ENCODE measurements around the genes MDK and C1QTNF4.

- PRO-cap, result no peak
Observed at GRCh38 chr11:46254128-46254648, 23.3 kb upstream of the CREB3L1 start.

GRCh38 chr11:46299062-46299500 lies 21.6 kb downstream of the CREB3L1 start:
- PRO-cap, result no peak

GRCh38 chr11:46312115-46313029 lies 34.9 kb upstream of the DGKZ start:
- PRO-cap, result no peak

- PRO-cap, result unidirectional peak, plus-strand start at chr11:46333591
Observed at GRCh38 chr11:46332432-46333775, 14.4 kb upstream of the DGKZ start.

DNA sequence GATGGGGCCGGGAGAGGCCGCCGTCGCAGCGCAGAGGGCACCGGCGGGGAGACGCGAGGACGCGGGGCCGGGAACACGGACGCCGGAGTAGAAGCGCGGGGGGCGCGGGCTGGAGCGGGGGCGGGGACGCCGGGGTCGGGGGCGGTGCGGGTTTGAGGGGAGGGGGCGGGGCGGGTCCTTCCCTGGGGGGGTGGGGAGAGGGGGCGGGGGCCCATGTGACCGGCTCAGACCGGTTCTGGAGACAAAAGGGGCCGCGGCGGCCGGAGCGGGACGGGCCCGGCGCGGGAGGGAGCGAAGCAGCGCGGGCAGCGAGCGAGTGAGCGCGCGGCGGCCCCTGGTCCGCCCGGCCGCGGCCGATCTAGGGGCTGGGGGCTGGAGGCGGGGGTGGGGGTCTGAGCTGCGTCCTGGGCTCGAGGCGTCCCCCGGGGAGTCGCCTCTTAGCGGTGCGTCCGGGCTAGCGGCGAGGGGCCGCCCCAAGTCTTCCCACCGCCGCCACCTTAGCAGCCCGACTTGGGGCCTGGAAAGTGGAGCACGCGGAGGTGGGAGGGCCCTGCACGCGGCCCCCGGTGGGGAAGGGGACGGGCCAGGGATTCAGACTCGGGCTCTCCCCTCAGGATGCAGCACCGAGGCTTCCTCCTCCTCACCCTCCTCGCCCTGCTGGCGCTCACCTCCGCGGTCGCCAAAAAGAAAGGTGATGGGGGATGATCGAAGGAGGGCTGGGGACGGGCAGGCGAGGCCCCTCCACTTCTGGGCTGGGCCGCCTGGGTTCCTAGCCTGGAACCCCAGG lies at the start of gene MDK:
MDK (plus strand) TSS at position 227 of the 787 bp plus-strand sequence.
- PRO-cap, result bidirectional peak, plus-strand start at position 271 of the sequence, minus-strand start at position 95 of the sequence; bidirectional peak, plus-strand start at position 594 of the sequence, minus-strand start at position 512 of the sequence; bidirectional peak, plus-strand start at position 723 of the sequence, minus-strand start at position 659 of the sequence

DNA sequence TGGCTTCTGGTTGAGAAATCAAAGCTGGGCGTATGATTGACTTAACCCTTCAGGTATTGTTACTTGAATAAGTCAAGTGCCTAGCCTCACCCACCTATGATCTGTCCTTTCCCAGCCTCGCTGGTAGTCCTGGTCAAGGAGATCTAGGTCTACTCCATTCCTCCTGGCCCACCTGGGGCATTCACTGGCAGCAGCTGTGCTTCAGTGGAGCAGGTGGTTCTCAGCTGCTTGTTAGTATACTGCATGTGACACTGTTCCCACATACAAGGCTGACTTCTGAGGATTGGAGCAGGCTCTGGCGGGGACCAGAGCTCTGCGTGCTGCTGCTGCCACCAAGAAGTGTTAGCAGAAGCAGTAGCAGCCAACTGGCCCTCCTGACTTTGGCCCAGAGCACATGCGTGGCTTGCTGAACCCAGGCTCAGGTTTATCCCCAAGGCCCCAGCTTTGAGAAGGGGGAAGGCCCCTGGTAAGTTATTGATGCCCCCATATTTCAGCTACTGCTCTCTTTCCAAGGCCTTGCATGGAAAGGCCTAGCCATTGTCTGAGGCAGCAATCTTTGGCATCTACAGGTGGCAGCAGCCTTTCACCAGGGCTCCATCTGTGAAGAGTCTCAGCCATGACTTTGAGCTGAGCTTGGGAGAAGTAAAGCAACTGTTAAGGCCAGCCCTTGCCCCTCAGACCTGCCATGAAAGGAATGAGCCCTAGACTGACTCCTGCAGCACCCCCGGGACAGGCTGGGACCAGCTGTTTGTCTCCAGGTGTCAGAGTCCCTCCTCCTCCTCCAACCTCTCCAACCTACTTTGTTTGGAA lies 26.6 kb downstream of the ARHGAP1 start:
- PRO-cap, result no peak

DNA sequence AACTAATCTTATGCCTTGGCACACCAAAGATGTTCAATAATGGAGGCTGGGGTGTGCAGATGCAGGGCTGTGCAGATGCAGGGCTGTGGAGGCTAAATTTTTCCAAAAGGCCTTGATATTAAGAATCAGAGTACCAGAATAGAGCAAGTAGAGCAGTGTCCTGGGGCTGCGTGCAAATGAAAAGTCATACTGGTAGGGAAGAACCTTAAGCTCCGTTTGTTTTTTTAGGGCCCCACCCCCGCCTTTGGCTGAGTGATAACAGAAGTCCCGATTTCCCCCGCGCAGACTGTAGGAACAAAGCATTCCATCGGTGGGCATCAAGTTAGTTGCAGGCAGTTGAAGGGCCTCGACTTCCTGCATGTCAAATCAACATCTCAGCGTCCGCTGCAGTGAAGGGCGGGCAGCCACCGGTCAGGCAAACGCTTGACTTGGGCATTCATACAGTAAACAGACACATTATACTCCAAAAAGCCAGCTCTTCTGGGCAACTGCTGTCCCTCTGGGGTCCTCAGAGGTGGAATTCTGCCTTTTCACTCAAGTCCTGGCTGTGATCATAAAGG lies 11.8 kb downstream of the LRP4 start:
- PRO-cap, result no peak

DNA sequence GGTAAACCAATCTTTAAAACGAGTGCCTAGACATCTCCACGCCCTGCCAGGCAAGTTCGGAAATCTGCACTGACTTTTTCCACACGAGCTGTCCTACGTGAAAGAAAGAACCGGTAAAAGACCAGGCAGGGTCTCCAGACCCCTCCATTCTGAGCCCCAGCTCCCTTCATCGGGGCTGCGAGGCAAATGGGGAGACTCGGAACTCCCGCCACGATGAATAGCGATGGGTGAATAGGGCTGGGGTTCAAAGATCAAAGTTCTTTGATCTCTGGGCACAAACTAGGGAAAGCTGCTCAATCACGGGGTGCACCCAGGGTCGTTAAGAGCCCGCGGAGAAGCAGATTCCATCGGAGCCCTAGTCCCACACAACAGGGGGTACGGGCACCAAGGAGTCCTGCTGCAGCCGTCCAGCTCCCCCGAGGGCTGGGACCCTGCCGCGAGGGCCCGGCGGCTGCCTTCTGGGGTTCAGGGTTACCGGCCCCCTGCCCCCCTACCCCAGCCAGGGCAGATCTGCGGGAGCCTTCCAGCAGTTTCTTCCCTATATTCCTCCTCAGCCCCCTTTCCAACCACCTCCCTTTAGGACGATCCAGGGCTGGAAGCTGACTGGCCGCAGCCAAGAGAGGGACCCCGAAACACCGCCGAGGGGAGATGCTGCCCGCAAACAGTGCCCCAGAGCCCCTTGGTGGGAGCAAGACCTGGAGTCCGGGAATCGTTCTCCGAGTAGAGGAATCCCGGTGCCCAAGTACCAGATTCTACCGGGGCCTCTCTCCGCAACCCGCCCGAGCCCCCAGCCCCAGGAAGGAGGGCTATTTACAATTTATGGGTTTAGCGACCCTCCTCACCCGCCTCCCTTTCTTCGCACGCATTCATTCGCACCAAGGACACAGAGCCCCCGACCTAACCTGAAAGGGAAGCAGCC lies 986 bp downstream of the LRP4 start:
- PRO-cap, result no peak

- PRO-cap, result bidirectional peak, plus-strand start at chr11:47004913, minus-strand start at chr11:47004781
Observed at GRCh38 chr11:47004516-47005119, 68.1 kb downstream of the CSTPP1 start.

GRCh38 chr11:47154662-47155129 lies 22.0 kb downstream of the ARFGAP2 start:
- PRO-cap, result no peak

DNA sequence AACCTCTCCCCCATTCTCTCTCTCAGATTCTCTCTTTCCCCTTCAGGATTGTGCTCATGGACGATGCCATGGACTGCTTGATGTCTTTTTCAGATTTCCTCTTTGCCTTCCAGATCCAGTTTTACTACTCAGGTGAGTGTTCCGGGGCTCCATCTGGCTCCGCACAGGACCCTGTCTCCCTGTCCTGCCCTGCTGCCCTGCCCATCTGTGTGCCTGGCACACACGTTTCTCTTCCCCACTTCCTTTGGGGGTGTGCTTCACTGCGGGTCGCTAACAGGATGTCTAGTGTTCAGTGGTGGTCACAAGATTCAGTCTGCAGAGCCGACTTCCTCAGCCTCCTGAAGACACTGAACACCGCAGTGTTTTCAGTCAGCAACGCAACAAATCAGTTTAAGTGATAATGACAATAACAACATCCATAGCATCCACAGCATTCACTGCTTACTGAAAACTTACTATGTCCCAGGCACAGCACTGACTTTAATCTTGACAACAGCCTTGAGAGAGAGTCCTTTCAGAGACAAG lies 21.5 kb downstream of the ARFGAP2 start:
- PRO-cap, result no peak

DNA sequence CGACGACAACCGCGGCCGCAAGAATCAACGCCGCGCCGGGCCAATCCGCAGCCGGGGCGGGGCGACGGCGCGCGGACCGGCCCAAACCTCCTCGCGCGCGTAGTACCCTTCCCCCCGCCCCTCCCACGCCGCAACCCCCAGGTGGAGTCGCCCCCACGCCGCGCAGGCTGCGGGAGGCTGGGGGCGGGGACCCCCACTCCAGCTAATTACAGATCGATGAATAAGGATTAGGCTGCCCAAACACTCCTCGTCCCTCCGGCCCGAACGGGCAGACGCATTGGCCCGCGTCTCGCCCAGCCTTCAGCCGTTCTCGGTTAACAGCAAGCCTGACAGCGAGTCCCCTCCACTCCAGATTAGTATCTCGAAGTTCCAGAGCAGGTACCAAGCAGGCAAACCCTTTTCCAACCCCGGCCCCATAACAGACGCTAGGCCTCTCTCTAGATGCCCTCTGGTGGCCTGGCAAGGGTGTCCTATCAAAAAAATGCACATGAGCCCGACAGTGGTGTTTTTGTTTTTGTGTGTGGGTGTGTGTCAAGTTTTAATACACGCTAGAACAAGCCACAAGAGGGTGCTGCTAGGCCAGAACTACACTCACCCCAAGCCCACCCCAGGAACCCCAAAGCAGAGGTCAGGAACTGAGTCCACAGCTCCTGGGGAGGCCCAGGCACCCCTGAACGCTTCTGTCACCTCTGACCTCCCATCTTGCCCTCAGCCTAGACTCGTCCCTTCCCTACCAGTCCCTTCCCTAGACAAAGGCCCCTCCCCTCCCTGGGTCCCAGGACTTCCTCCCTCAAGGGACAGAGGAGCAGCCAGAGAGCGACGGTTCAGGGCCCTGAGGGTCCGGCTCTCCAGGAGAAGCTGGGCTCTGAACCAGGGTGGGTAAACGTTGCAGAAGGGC lies 592 bp upstream of the ARFGAP2 start:
- PRO-cap, result bidirectional peak, plus-strand start at position 48 of the sequence, minus-strand start outside the sequence; bidirectional peak, plus-strand start at position 356 of the sequence, minus-strand start at position 417 of the sequence

- PRO-cap, result bidirectional peak, plus-strand start at chr11:47216446, minus-strand start at chr11:47216352
Observed at GRCh38 chr11:47215986-47216928, 1.5 kb downstream of the DDB2 start.

- PRO-cap, result no peak
Observed at GRCh38 chr11:47292059-47292460, 34.3 kb downstream of the NR1H3 start.

DNA sequence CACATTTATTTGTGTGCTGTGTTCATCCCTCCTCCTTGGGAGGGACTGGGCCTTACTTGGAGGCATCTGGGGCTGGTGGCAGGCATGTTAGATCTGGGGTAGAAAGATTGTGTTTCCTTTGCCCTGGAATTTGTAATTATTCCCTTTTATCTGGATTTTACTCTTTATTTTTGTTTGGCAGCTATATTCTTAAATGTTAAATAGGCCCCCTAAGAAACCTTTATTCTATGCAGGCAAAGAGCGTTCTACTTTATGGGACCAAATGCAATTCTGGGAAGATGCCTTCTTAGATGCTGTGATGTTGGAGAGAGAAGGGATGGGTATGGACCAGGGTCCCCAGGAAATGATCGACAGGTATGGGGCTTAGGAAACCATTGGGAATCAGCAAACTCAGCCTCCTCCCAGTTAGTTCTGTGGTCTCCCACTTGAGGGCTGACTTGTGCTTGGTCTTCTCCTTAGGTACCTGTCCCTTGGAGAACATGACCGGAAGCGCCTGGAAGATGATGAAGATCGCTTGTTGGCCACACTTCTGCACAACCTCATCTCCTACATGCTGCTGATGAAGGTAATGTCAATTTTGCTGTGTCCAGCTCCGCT lies 43.4 kb downstream of the MYBPC3 start:
- PRO-cap, result no peak

DNA sequence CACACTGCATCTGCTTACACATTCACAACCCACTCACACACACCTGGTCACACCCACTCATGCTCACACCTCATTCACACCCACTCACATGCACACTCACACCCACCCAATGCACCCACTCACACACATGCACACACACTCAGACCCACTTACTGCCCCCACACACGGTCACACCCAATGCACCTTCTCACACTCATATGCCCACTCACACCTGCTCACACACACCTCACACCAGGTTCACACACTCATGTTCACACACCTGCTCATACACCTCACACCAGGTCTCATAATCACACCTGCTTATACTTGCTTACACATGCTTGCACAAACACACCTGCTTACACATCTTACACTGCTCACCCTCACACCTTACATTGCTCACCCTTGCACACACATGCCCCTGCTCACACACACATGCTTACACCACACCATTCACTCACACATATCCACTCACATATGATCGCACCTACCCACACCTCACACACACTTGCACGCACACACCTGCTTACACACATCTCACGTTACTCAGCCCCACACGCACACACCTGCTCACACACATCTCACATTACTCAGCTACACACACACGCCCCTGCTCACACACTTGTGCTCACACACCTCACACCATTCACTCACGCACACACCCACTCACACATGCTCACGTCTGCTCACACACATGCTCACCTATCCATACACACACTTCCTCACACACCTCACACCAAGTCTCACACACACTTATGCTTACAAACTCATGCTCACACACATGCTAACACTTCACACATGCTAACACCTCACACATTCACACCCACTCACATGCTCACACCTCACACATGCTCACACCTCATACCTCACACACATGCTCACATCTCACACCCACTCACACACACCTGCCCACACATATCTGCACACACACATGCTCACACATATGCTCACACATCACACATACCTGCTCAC lies 4.1 kb upstream of the MYBPC3 start:
- PRO-cap, result no peak

GRCh38 chr11:47437501-47438124 lies 11.3 kb downstream of the RAPSN start:
- PRO-cap, result no peak

- PRO-cap, result no peak
Observed at GRCh38 chr11:47442459-47442946, 6.4 kb downstream of the RAPSN start.

GRCh38 chr11:47589376-47589850 lies 2.9 kb downstream of the FAM180B start:
- PRO-cap, result no peak

DNA sequence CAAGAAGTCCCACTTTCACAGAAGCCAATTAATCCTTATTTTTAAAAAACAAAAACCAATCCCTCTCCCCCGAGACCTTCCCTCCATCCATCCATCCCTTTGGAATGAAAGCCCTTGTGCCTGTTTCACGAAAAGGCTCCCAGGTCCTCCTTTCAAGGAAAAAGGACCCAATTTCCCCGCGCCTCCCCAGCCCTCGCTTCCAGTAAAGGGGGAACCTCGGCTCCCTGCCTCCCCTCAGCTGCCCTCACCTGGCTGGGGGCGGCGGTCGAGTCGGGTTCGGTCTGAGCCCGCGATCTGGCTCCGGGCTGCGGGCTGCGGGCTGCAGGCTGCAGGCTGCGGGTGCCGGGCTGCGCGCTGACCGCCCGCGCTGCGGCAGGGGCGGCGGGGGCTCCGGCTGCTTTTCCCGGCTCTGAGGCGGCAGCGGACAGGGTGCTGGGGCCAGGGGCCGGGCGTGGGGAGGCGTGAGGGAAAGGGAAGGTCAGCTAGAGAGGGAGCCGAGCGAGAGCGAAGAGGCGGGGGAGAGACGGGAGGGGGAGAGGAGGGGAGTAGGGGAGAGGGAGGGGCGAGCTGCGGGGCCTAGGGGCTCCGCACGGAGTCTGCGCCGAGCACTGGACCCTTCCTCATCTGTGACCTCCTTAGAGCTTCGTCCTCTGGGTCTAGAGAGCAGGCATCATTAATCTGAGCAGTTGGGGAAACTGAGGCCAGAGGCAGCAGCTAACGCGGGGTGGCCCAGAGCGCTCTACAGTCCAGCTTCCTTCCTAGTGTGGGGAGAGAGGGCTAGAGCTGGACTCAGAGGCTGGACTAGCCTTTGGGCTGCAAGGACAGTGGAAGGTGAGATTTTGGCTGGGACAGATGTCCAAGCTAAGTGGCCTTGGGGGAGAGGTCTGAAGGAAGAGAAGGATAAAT lies at the start of gene C1QTNF4:
C1QTNF4 (minus strand) TSS at position 512 of the 906 bp plus-strand sequence.
- PRO-cap, result no peak

Data from A673 (cell line).